Jurkat, Clone E6-1 (cell line): Measurements from ENCODE around the genes ZNF595, ZNF732, ZNF141, ATP5ME, SLC49A3 and RNF212.

DNA sequence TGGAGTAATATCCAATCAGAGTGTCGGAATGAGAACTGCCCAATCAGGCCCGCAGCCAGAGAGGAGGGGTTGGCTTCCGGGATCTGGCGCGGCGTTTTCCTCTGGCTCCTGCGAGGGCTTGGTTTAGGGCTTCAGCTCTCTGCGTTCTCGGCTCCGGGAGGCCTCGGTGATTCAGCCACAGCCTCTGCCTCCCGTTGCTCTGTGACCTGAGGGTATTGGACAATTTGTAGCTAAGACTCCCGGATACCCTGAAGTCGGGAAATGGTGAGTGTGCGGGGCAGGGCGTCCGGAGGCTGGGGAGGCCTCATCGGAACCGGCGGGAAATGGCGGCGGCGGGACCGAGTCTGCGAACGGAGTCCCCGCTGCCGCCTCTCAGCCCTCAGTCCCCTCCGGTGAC, at the start of gene ZNF595:
TSS of gene ZNF595 (plus strand) at position 94 of the 397 bp plus-strand sequence.
- RRBS = 42% methylated on average over 17 of the region's 29 CpGs

GRCh38 chr4:212349-212960, 88.2 kb downstream of the ZNF718 start:
- RRBS = 100% methylated on average over 5 of the region's 43 CpGs

DNA sequence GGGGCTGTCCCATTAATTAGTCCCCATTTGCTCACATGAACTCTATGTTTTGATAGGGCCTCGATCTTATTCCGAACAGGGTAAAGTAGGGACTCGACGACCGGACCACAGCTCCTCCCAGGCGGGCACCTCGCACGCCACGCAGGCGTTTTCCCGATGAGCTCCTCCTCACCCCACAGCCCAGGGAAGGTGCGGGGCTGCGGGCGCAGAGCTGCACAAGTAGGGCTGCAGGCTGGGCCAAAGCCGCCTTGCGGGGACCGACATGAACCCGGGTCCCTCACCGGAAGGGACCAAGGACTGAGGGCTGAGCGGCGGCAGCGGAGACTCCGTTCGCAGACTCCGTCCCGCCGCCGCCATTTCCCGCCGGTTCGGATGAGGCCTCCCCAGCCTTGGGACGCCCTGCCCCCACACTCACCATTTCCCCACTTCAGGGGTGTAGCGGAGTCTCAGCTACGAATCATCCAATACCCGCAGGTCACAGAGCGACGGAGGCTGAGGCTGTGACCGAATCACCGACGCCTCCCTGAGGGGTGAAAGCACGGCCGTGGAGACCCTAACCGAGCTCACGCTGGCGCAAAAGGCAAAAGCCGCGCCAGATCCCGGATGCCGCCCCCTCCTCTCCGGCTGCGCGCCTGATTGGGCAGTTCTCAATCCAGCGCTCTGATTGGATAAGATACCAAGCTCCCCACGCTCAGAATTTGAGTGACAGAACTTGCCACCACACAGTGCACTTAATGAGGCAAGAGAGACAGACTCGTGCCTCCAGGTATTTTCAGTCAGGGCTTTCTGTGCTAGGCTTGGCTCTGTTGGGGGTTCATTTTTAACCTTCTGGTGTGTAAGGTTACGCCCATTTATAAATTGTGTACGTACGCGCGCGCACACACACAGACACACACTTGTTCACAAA, at the start of gene ZNF732:
TSS of gene ZNF732 (minus strand) at position 582 of the 907 bp plus-strand sequence.
- RRBS = no CpG with 5 or more reads among the region's 61 CpGs

GRCh38 chr4:337739-338439, at the start of gene ZNF141:
ZNF141 (plus strand) TSS chr4:337814.
- RRBS = no CpG with 5 or more reads among the region's 50 CpGs

- RRBS = no CpG with 5 or more reads among the region's 14 CpGs
Observed at GRCh38 chr4:338440-338725, 769 bp downstream of the ZNF141 start.

GRCh38 chr4:499495-500281, 678 bp downstream of the PIGG start:
- RRBS = 9% methylated on average over 8 of the region's 29 CpGs

GRCh38 chr4:674024-674436, at the start of gene ATP5ME:
ATP5ME (minus strand) TSS chr4:674276.
- RRBS = 3% methylated on average over 6 of the region's 46 CpGs

- RRBS = 6% methylated on average over 11 of the region's 35 CpGs
Observed at GRCh38 chr4:674794-675579, 645 bp downstream of the MYL5 start.

- RRBS = 92% methylated on average over 6 of the region's 63 CpGs
Observed at GRCh38 chr4:688846-689756, at the start of gene SLC49A3. SLC49A3 (minus strand) TSS chr4:689151.

GRCh38 chr4:749841-750701, 44.4 kb downstream of the PCGF3 start:
- RRBS = no CpG with 5 or more reads among the region's 19 CpGs

GRCh38 chr4:905181-906015, 26.7 kb downstream of the GAK start:
- RRBS = no CpG with 5 or more reads among the region's 51 CpGs

- RRBS = no CpG with 5 or more reads among the region's 9 CpGs
Observed at GRCh38 chr4:925988-926237, 6.2 kb downstream of the GAK start.

- RRBS = no CpG with 5 or more reads among the region's 6 CpGs
Observed at GRCh38 chr4:926303-926580, 5.9 kb downstream of the GAK start.

DNA sequence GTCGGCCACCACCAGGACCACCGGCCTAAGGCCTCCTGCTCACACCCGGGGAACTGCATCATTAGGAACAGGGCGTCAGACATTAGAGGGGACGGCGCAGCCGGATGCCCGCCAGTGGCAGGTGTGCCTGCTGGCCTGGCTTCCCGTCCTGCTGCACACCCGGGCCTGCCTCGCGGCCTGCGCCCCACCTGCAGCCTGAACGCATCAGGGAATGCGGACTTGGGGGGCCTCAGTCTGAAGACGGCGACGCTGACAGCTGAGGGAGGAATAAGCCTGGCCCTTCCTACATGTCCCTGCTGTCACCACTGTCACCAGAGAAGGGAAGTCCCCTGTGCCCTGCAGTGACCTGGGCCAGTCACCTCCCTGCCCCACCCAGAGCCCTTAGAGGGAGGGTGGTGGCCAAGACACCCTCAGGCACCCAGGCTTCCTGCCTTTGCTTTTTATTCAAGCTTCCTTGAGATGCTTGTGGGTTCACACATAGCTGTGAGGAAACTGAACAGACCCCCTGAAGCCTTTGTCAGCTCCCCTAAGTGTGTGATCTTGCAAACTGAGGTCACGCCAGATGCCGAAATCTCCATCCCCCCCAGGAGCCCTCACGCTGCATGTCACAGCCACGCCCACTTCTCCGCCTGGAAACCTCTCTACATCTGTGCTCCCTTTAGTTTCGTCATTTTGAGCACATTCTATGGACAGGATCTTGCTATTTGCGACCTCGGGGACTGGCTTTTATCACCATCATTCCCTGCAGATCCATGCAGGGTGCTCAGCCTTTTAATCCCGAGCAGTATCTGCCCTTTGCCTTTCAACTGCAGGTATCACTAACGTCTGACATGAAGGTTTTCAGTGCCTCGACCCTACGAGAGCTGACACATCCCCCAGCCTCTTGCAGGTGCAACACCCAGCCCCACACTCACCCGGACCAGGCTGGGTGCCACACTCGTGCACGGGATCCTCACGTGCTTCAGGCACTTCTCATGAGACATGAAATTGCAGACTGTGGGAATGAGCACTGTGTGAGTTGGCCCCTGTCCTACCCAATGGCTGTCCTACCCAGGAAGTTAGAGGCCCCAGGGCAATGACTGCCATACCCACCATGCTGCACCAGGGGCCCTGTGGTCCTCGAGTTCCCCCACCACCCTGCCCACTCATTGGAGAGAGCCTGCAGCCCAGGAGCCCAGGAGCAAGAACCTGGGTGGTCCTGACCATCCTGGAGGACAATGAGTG, 2.9 kb downstream of the DGKQ start:
- RRBS = 95% methylated on average over 8 of the region's 35 CpGs

GRCh38 chr4:1009363-1009815, 2.0 kb upstream of the FGFRL1 start:
- RRBS = 4% methylated on average over 15 of the region's 54 CpGs

DNA sequence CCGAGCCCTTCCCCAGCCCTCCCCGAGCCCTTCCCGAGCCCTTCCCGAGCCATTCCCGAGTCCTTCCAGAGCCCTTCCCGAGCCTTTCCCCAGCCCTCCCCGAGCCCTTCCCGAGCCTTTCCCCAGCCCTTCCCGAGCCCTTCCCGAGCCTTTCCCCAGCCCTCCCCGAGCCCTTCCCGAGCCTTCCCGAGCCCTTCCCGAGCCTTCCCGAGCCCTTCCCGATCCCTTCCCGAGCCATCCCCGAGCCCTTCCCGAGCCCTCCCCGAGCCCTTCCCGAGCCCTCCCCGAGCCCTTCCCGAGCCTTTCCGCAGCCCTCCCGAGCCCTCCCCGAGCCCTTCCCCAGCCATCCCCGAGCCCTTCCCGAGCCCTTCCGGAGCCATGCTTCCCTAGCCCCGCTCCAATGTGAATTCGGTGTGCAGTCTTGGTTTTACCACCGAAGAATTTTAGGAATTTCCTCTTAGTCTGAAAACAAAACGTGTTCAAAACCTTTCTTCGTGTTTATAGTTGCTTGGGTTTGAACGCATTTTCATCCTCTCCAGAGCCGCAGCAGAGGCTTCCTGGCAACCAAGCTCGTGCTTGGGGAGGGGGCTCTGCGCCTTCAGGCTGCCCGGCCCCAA, 35.2 kb downstream of the FGFRL1 start:
- RRBS = 19% methylated on average over 1 of the region's 39 CpGs

DNA sequence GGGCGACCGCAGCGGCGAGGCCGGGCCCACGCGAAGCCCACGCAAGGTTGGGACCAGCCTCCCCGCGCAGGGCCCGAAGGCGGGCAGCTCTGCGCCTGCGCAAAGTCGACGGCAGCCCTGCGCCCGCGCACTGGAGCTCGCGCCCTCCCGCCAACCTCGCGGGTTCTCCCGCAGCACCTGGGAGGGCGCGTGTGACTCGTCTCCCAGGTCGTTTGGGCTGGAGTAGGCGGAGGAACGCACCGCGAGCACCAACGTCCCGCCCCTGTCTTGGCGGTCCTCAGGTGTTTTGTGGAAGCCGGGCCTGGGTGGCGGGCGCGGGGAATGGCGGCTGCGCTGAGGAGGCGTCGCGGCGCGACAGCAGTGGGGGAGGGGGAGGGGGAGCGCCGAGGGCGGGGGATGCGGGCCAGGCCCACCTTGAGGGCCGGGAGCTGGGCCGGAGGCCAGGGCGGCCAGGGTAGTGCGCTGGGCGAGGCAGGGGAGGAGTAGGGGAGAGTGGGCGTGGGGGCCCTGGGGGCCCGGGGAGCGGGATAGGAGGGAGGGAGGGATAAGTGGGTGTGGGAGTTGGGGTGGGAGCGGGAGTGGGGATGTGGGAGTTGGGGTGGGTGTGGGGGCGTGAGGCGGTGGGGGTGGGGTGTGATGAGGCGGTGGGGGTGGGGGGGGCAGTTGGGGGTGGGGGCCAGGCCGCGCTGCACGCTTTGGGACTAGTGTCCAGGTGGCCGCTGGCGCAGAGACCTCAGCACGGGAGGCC, at the start of gene RNF212:
TSS of gene RNF212 (minus strand) at position 93 of the 748 bp plus-strand sequence.
- RRBS = 28% methylated on average over 8 of the region's 69 CpGs

DNA sequence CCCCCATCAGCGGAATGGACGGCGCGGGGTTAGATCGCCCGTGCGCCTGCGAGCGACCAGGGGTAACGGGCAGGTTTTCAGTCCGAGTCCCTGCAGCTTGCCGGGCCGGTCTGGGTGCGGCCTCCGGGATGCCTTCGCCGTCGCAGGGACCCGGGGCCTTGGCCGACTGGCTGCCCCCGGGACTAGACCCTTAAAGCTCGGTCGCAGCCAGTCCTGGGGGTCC, 240 bp downstream of the SPON2 start:
- RRBS = 96% methylated on average over 3 of the region's 23 CpGs

DNA sequence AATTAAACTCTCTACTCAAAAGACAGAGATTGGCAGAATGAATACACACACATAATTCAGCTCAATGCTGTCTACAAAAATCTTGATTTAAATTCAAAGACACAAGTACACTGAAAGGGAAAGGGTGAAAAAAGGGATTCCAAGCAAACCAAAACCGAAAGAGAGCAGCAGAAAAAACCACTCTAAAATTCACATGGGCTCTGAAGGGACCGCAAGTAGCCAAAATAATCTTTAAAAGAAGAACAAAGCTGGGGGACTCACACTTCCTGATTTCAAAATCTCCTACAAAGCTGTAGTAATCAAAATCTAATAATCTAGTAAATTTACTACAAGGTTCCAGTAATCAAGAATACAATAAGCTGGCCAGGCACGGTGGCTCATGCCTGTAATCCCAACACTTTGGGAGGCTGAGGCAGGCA, 11.9 kb upstream of the SPON2 start:
- RRBS = no CpG with 5 or more reads among the region's 3 CpGs

GRCh38 chr4:1191509-1191995, 19.2 kb upstream of the SPON2 start:
- RRBS = no CpG with 5 or more reads among the region's 6 CpGs